A673 (cell line): ENCODE measurements around a stretch of chr7.

- PRO-cap, result no peak
These were observed 4.0 kb downstream of the PON2 start for GRCh38 chr7:95430690-95431352.

DNA sequence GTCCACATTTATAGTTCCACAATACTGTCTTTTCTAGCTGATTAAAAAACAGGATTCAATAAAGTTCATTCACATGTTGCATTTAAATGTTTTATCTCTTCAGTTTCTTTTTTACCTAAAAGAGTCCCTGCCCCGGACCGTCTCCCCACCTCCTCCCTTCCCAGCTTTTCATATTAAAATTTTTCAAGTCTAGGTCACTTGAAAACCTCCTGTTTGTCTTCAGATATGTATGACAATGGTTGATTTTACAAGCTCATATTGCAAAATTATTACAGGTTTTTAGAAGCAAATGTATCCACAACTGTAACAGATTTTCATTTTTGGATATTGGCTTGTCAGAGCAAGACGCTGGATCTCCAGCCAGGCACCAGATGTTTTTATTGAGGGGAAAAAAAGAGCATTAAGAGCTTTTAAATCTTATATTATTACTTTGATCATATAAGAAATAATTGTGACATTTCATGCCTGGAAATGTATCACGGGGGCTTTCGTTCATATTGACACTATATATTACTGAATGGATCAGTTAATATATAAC, 439 bp upstream of the ASB4 start:
- PRO-cap, result no peak

- PRO-cap, result no peak
These were observed 83.4 kb upstream of the DYNC1I1 start for GRCh38 chr7:95688906-95689478.

- PRO-cap, result no peak
These were observed 1.8 kb downstream of the DYNC1I1 start for GRCh38 chr7:95774196-95774501.

DNA sequence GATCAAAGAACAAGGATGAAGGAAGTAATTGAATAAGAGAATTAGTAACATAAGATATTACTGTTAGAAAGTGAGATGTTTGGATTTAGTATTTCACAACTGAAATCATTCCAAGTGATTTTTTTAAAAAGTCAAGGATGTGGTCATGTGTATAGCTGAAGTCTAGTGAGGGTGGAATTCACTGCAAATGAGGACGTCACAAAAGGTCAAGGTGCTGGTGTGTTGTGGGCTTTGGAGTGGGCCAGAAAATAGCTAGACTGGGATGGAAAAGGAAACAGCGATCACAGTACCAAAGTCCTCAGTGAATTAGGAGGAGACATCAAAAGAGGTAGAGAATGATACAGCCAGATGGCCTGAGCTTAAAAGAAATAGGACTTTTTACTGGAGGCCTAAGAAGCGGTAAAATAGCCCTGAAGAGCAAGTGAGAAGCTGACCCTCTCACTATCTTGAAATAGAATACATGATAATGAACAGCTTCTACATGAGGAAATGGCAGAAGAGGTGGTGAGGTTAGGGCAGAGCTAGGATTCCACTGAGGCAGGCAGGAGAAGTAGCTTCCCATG, 272.9 kb downstream of the DYNC1I1 start:
- PRO-cap, result no peak

DNA sequence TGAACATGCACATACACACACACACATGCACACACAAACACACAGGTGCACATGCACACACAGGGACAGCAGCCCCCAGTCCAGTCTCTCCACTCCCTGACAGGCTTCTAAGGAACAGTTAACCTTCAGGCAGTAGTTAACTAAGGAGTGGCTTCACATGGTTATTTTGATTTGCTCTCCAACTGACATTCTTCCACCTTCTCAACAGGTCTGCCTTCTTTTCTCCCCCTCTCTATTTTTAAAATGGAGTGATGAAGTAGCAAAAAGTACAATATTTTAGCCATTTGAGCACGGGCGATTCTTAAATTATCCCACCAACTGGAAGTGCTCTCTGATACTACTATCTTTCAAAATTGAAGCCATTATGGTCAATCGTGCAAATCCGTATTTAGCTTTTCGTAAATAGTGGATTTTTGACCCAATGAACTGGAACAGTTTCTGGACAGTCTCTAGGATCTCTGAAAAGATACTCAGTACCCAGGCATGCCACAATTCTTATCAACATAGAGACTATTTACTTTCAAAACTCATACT, 101.1 kb downstream of the SLC25A13 start:
- PRO-cap, result no peak

- PRO-cap, result bidirectional peak, plus-strand start at chr7:96236481, minus-strand start at chr7:96236317
These were observed 85.7 kb downstream of the SLC25A13 start for GRCh38 chr7:96236160-96236710.

GRCh38 chr7:96260547-96261189, 61.2 kb downstream of the SLC25A13 start:
- PRO-cap, result no peak

DNA sequence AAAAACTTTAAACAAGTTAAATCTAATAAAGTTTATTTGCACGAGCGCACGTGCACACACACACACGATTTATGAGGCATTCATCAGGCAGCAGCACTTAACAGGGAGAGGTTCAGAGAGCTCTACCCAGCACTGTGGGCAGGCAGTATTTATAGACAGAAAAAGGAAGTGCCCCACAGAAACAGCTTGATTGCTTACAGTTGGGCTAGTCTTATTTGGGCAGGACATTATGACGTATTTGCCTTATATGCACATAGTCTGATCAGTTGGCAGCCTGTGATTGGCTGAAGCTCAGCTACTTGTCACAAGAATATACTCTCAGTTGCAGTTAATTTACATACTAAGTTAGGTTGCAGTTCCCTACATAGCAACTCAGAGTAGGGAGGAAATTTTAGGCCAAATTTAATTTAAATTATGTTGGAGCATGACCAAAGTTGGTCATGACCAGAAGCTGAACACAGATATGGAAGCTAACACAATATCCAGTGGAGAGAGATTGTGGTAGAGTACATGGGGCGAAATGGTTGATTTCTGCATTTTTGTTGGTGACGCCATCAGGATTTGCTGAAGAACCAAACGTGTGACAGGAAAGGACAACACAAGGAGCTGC, 1.1 kb upstream of the SDHAF3 start:
- PRO-cap, result unidirectional peak, minus-strand start at position 124 of the sequence

- PRO-cap, result no peak
These were observed 9.0 kb downstream of the SDHAF3 start for GRCh38 chr7:97126457-97126962.

DNA sequence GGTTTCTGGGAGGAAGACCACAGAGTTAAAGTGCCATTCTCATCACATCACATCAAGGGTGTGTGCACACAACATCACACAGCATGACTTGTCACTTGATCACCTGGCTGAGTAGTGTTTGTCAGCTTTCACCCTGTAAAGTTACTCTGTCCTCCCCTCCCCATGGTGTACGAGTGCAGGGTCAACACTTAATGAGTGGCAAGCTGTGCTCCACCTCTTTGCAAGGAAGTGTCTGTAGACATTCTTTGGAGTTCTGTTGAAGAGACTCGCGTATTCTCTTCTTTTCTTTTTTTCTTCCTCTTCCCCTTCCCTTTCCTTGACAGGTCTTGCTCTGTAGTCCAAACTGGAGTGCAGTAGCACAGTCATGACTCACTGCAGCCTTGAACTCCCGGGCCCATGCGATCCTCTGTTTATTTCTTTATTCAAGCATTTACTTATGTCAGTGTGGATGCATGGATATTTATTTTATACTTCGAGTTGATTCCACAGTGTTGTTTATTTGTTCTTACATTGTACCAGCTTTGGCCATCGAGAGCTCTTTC, 10.4 kb downstream of the LMTK2 start:
- PRO-cap, result no peak

- PRO-cap, result no peak
These were observed 11.2 kb downstream of the LMTK2 start for GRCh38 chr7:98117849-98118314.

DNA sequence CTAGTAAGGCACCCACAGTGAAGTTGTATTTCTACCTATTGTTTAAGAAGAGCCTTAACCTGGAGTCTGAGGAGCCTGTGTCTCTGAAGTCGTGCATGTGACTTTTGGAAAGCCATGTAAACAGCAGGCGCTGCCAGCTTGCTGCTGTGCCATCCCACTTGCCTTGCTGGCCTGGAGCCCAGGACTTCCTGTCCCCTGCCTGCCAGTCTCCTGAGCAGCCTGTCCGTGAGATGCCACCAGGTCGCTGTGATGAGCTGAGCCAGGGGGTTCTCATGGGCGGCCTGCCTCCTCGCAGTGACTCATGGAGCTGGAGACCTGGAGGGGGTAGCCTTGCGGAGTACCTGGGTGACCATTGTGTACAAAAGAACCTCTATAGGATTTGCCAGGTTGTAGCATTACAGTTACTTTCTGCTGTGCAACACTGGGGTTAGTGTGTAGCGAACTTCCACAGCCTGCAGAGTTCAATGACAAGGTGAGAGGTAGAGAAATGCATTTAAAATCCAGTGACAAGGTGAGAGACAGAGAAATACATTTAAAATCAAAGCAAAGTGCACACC, 36.8 kb upstream of the BHLHA15 start:
- PRO-cap, result no peak

- PRO-cap, result no peak
These were observed 24.4 kb upstream of the BHLHA15 start for GRCh38 chr7:98186802-98187374.

DNA sequence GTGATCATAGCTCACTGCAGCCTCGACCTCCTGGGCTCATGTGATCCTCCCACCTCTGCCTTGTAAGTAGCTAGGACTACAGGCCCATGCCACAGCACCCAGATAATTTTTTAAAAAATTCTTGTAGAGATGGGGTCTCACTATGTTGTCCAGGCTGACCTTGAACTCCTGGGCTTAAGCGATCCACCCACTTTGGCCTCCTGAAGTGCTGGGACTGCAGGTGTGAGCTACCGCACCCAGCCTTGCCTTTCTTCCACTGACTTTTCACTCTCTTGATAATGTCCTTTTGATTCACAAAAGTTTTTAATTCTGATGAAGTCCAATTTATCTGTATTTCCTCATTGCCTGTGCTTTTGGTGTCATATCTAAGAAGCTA, 17.3 kb downstream of the TECPR1 start:
- PRO-cap, result no peak

- PRO-cap, result bidirectional peak, plus-strand start at chr7:98252364, minus-strand start at chr7:98252215; unidirectional peak, minus-strand start at chr7:98252634
These were observed 283 bp upstream of the TECPR1 start for GRCh38 chr7:98252253-98252776.

- PRO-cap, result no peak
These were observed 909 bp downstream of the BRI3 start for GRCh38 chr7:98282051-98283138.

DNA sequence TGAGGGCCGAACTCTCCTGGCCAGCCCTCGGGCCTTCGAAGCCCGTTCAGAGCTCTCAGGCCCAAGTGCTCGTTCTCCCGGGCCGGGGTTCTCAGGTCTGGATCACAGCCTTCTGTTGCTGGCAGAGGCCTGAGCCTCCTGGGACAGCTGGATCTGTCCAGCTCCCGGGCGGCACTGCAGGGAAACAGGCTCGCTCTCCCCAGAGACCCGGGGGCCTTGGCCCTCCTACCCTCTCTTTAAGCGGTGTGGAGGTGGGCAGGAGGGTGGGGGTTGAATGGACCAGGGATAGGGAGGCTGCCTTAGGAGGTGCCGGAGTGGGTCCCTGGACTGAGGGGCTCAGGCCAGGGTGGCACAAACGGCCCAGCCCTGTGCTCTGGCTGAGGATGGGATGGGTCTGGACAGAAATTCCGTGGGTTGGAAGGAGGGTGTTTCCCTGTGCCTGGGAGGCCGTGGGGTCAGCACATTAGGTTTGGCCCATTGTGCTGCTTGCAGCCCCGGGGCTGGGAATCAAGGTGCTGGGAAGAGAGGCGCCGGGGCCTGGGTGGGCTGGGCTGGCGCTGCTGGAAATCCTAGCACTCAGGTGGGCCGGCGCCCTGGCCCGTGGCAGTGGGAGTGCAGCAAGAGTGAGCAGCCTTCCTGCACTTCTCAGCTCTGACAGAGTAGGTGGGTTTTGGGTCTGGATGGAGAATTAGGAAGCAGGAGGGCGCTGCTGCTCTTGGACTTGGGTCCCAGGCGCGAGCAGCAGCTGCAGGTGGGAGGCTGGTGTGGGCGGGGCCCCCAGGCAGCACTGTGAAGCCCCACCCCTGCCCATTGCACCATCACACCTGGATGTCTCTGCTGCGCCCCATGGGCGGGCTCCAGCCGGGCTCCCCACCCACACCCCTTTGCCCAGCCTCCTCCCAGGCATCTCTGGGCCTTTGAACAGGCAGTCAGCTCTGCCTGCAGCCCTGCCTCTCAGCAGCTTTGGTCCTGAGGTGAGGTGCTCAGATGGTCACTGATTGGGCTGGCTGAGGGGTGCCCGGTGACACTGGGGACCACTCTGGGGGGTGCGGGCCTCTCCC, 5.8 kb downstream of the BRI3 start:
- PRO-cap, result no peak

- PRO-cap, result no peak
These were observed 15.4 kb downstream of the BRI3 start for GRCh38 chr7:98296755-98297498.

DNA sequence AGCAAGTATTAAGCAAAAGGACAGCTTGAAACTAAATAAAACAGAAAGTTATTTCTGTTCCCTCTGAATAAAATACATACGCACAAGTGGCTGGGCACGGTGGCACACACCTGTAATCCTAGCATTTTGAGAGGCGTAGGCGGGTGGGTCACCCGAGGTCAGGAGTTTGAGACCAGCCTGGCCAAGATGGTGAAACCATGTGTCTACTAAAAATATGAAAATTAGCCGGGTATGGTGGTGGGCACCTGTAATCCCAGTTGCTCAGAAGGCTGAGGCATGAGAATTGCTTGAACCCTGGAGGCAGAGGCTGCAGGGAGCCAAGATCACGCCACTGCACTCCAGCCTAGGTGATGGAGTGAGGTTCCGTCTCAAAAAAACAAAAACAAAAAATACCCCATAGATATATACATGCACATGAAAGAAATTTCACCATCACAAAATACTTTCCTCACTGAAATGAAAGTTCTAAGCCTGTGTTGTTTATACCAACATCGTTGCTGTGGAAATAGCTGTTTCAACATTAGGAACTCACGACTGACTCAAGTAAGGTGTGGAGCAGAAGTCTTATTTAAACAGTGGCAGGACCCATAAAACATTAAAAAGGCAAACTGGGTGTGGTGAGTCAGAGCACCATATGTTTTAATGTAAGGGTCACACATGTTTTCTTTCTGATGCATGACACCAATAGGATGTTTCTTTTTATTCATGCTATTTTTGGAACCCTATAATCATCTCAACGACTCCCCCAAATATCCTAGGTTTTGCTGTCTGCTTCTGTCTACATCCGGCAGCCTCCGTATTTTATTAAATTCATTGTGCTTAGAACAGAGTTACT, 48.4 kb downstream of the BAIAP2L1 start:
- PRO-cap, result no peak